Aorta (tissue), 1 donor: ENCODE measurements around the genes CENPE and SGMS2.

- PRO-cap = no peak
Measured at GRCh38 chr4:102820179-102820901, 7.0 kb downstream of the UBE2D3 start.

GRCh38 chr4:102828217-102828413 lies 764 bp upstream of the UBE2D3 start:
- PRO-cap = no peak

GRCh38 chr4:103197655-103198805 lies at the start of gene CENPE:
Gene CENPE (minus strand): TSS chr4:103198343.
- PRO-cap = no peak

DNA sequence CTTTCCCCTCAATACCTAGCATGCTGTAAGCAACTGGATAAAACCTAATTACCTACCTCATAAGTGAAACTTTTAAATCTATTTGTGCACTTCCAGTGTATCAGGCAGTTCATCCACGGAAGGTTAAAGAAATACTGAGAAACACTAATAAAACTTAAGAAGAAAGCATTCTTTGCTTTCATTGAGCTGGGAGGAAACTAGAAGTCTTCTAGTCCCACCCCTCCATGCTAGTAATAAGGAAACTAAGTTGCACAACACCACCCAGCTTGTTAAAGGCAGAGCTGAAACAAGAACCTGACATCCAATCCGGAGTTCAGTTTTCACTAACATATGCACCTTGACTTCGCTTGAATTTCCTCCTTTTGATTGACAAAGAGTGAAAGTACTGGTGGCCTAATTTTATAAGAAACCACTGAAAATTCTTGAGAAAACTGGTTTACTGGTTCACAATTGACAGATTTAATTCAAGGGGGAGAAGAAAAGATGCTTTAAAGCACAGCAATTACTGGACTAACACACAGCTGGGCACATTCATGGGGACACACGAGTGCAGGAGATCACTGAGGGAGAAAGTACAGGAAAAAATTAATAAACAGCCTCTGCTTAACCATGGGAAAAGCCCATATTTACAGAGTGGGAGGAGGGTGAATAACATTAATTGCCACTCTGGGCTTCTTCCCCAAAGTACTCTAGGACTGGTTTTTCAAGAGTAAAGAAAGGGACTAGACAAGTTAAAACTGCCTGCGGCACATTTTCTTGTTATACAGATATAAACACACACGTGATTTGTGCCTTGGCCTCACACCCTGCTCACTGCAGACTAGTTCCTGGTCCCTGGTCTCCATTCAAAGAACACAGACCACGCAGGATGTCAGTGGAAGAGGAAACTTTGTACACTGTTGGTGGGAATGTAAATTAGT lies 179.9 kb upstream of the TET2 start:
- PRO-cap = no peak

DNA sequence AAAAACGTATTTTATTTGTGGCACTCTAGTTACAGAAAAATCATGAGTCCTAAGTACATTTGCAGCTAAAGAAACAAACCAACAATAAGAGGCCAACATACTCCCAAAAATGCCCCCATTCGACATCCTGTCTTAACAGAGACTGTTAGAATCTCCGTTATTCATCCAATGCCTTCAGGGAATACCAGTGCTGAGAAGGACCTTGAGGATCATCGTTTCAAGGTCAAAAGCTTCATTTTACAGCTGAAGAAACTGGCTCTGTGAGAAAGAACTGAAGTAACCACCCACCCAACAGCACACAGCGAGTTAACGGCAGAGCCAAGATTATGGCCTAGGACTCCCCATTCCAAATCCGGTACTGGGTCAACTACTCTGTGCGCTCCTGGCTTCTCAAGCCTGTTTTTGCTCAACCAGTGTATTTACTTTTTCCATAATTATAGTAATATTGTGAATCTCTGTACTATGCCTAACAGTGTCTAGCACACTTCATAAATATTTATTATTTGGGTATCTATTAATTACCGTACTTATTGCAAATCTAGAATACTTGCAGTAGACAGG lies 1.9 kb downstream of the PPA2 start:
- PRO-cap = no peak

DNA sequence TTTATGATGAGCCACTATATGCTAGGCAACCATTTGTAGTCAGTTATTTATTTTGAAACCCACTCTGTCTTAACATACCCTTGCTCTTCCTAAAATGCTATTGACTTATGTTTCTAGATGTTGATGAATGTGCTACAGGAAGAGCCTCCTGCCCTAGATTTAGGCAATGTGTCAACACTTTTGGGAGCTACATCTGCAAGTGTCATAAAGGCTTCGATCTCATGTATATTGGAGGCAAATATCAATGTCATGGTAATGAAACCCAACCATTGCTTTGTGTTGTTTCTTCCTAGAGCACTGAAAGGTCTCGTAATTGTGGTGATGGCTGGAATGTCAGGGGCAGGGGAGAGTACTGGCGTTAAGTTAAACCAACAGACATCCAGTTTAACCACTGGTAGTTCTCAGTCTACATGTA lies 44.7 kb downstream of the NPNT start:
- PRO-cap = no peak

DNA sequence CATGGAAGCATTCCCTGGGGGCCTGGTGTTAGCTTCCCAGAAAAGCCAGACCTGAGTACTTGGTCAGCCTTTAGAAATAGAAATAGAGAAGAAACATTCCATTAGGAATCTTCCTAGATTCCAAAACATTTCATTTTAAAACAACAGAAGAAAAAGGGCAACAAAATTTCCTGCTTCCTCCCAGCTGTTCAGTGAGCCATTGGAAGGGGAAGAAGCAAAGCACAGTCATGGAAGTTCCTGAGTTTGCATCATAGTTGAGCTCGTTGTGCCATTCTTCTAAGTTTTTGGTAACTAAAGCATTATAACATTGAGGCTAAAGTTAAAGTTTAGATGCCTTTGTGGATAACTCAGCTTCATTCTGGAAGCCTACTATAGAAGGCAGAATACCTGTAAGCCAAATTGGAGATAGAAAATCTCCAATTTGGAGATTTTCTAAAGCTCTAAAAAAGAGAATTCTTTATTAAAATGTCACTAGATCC lies 83.6 kb downstream of the NPNT start:
- PRO-cap = no peak

DNA sequence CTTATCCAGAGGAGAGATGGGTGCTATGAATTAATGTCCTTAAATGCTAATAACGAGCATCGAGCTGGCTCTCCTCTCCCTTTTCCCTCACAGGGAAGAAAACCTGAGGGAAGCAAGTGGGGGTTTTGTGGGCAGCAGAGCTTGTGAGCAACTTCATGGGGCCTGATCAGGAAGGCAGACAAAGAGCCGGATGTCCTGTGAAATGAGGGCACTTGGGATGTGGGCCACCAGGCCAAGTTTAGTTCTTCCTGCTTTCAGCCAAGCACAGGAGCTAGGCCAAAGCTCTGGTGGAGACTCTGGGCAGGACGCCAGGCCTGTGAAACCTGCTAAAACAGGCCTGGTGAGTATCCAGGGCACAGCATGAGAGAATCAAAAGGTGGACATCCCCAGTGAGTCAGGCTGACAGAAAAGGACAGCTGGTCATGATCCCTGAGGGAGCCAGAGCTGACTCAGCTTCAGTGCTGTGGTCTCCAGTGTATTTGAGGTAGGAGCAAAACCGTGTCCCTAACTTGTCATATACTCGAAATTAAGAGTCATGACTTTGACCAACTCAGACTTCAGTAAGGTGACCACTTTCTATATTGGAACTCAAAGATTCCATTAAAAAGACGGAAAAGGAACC lies 95.7 kb downstream of the NPNT start:
- PRO-cap = no peak

GRCh38 chr4:106317050-106317600 lies 775 bp downstream of the AIMP1 start:
- PRO-cap = no peak

DNA sequence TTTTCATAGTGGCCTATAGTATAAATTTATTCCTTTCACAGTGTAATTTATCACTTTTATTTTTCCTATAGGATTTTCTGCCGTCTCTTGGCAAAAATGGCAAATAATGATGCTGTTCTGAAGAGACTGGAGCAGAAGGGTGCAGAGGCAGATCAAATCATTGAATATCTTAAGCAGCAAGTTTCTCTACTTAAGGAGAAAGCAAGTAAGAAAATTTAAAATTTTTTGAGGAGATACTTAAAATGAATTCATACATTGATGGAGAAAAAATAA lies 8.5 kb downstream of the AIMP1 start:
- PRO-cap = no peak

- PRO-cap = no peak
Measured at GRCh38 chr4:107236469-107236668, 200.3 kb upstream of the DKK2 start.

GRCh38 chr4:107824188-107824377 lies 649 bp upstream of the SGMS2 start:
- PRO-cap = no peak

DNA sequence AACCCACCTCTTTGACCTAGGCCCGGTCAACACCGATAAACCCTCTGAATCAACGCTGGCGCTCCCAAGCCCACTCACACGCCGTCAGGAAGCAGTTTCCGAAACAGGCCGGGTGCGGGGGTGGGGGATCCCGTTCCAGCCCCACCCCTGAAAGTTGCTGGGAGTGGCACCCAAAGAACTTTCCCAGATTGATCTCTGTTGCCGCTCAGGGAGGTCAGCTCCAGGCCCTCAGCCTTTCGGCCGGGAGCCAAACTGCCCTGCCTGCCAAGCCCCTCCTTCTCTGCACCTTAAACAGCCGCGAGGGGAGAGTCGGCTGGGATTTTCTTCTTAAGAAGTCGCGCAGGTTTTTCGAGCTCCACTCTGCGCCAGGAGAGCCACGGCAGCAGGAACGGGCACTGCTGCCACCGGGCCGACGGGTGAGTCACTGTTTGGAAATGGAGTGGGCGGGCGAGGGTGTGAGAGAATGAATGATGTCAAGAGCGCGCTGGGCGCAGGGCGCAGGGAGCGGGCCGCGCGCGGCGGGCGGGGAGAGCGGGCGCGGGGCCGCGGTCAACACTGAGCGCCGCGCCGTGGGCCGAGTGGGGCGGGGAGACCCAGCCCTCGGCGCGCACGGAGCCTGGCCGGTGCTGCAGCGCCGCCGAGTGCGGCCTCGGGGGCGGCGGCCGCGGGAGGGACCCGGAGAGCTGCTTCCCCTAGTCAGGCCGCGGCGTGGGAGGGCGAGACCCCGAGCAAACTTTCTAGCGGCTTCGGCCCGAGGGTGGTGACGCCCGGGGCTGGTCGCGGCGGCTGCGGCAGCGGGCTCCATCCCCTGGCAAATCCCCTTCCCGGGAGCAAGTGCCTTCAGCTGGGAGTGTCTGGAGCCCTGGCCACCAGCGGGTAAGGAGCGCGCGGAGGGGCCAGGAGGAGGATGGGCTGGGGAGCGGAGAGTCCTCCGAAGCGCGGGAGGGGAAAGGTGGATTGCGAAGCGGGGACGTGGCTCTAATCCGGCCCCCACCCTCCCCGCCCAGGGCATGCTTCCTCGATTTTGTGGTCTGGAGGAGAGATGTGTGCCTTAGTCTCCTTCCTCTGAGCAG lies at the start of gene SGMS2:
TSS of gene SGMS2 (plus strand) at position 555 of the 1,073 bp plus-strand sequence.
- PRO-cap = bidirectional peak, plus-strand start at position 186 of the sequence, minus-strand start at position 86 of the sequence; bidirectional peak, plus-strand start at position 640 of the sequence, minus-strand start at position 426 of the sequence

DNA sequence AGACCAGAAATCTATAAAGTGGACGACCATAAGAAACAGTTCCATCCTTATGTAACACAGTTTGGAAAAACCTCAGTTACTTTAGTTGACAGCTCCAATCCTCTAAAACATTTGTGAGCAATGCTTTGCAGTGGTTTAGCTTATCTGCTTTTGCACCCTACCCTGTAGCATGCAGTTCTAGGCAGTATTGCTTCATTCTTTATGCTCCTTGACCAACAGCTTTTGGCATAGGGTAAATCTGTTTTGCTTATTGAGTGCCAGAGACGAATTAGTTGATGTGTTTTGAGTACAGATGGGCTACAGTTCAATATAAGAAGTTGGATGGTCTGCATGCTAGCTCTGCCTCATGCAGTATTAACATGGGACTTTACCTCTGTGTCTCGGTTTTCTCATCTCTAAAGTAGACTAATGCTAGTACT lies 2.6 kb downstream of the HADH start:
- PRO-cap = no peak

DNA sequence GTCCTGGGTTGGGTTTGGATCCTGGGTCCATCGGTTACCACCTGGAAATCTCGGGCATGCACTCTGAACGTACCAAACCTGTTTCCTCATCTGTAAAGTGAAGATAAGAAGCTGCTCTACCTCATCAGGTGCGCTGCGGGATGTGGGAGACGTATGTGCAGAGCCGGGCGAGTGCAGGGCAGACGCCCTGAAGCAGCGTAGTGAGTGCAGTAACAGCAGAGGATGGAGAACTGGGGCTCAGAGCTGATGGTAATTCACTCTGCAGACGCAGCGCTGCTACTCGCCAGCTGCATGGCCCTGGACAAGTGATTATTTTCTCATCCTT lies 64.4 kb downstream of the HADH start:
- PRO-cap = no peak

GRCh38 chr4:108081324-108081843 lies 87.3 kb downstream of the LEF1 start:
- PRO-cap = no peak

GRCh38 chr4:108171195-108171829 lies 2.6 kb upstream of the LEF1 start:
- PRO-cap = no peak

GRCh38 chr4:108622899-108623352 lies 2.5 kb downstream of the RPL34 start:
- PRO-cap = no peak

DNA sequence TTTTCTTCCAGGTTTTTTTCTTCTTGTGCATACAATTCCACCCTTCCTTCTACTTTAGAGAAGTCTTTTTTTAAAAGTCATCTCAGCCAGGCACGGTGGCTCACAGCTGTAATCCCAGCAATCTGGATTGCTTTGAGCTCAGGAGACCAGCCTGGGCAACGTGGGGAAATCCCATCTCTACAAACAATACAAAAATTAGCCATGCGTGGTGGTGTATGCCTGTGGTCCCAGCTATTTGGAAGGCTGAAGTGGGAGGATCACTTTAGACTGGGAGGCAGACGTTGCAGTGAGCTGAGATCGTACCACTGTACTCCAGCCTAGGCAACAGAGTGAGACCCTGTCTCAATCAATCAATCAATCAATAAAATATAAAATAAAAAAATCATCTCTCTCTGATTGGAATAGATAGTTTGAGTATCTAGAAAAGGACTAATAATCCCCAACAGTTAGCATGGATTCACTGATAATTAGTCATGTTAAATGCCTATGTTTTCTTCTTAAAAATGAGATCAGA lies 14.7 kb downstream of the ELOVL6 start:
- PRO-cap = no peak

DNA sequence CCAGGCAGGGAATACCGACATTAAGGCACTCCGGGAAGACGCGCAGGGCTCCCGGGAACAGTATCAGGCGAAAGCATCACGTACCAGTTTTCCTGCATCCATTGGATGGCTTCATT lies 394 bp downstream of the ELOVL6 start:
- PRO-cap = no peak